Pericardium (tissue), 1 donor: ENCODE measurements around a stretch of chr22.

GRCh38 chr22:42875939-42876529 lies 19.0 kb upstream of the ARFGAP3 start:
- RRBS, result no CpG with 5 or more reads among the region's 18 CpGs

DNA sequence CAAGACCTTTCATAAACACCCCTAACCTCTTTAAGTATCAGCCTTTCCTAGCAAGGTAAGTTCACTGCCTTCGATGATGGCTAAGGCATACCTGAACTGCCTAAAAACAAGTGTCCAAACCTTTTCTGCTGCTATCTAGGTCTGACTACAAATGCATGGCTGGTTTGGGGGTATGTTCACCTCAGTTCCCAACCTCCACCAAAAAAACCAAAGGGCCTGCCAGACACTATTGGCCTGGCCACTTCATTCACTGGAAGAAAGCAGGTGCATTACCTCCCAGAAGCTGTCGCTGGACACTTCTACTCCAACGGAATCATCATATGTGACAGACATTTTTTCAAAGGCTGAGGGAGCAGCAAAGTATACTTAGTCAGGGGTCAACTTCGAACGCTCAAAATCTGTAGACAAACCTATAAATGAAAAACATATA lies 54.7 kb upstream of the ARFGAP3 start:
- RRBS, result no CpG with 5 or more reads among the region's 5 CpGs

DNA sequence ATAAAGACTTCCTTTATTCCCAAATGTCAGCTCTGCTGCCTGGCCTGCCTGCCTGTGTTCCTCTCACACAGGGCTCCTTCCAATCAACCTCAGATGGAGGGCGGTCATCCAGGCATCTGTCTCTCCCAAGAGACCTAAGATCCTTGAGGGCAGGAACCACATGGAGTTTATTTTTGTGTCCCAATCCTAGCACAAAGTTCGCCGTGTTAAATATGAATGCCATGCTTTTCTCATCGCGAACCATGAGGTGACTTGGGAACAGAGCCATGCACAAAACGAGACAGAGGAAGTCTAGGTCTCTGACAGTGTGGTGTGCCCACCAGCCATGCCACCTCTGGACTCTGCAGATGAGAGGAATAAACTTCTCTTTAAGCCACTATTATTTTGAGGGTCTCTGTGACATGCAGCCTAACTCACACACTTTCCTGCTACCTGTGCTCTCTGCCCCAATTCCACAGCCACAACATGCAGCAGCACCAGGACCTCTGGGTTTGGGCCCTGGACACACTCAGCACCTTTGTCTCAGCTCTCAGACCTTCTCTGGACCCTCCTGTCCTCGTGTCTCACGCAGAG lies 72.9 kb upstream of the ARFGAP3 start:
- RRBS, result no CpG with 5 or more reads among the region's 8 CpGs

GRCh38 chr22:42942788-42943226 lies 72.1 kb downstream of the PACSIN2 start:
- RRBS, result no CpG with 5 or more reads among the region's 1 CpG

DNA sequence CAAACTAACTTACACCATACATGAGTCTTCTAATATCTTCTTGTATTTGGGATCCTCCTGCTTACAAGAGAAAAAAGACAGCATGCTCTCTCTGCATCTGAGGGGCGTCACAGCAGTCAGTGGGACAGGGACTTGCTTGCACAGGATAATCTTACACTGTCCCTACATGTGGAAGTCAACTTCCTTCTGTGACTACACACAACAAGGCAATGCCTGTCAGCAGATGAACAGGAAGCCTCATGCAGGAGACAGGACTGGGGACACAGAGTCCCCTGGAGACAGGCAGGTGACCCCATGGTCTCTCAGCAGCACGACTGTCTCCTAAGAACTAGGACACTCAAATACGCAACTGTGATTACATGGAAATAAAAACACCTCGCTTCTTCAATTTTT lies 54.8 kb downstream of the PACSIN2 start:
- RRBS, result no CpG with 5 or more reads among the region's 4 CpGs

GRCh38 chr22:42975408-42976281 lies 39.3 kb downstream of the PACSIN2 start:
- RRBS, result no CpG with 5 or more reads among the region's 3 CpGs

DNA sequence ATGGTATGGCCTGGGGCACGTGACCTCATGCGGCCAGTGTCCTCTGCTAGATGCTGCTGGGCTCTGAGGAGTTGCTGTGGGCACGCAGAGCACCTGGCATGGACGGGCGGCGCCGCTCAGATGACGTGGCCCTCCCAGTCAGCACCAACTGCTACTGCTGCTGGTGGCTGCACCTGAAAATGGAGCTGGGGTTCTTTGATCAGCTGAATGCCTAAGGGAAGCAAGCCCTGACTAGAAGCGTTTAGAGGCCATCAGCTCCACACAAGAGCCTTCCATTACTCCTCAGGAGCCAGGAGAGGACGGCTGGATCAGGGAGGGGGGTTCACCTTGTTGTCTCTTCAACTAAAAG lies 27.6 kb upstream of the PACSIN2 start:
- RRBS, result no CpG with 5 or more reads among the region's 10 CpGs

DNA sequence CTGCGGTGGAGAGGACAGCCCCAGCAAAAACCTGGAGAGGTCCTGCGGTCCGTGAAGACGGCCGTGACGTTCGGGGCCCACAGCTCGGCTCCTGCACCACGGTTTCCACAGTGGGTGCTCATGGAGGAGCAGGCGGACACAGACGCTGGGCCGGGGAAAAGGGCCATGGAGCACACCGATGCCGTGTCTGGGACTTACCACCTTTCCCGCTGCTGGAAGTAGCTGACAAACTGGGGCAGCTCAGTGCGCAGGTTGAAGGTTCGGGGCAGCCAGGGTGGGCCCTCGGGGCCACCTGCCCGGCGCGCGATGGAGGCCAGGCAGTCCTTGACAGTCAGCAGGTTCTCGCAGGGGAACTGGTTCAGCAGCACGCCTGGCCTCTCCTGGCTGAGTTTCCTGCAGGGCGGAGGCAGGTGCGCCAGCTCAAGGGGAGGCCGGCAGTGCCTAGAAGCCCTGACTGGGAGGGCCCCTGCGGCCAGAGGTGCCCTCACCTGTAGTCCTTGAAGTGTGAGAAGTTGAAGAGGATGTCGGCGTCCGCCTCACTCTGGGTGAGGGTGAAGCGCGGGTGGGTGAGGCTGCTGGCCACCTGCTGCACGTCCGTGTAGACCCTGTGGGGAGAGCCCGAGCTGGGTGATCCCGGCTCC lies 12.8 kb downstream of the TTLL12 start:
- RRBS, result no CpG with 5 or more reads among the region's 37 CpGs

- RRBS, result no CpG with 5 or more reads among the region's 4 CpGs
Measured at GRCh38 chr22:43188790-43189377, 1.9 kb upstream of the TTLL12 start.

DNA sequence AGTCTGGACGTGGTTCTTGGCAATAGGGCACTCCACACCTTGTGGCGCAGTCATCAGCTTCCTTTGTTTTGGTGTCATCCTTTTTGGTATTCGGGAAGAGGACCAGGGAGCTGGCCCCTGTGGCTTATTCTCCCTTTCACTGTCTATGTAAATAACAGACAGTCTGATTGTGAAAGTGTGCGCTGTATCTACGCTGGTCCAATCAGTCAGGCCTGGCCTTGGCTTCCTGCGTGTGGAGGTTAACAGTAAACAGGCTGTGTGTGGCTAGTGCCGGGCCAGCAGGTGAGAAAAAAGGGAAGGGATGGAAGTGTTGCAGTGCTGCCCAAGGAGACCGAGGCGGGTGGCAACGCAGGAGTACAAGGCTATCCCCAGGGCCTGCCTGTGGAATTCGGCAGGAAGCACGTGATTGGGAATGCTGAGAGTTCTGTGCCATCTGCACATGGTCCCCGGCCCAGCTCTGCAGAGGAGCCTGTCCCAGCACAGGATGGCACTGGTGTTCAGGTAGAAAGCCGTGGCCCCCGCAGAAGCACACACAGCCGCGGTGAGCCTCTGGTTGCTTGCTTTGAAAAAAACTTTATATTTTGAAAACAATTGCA lies 174.7 kb downstream of the EFCAB6 start:
- RRBS, result no CpG with 5 or more reads among the region's 17 CpGs

DNA sequence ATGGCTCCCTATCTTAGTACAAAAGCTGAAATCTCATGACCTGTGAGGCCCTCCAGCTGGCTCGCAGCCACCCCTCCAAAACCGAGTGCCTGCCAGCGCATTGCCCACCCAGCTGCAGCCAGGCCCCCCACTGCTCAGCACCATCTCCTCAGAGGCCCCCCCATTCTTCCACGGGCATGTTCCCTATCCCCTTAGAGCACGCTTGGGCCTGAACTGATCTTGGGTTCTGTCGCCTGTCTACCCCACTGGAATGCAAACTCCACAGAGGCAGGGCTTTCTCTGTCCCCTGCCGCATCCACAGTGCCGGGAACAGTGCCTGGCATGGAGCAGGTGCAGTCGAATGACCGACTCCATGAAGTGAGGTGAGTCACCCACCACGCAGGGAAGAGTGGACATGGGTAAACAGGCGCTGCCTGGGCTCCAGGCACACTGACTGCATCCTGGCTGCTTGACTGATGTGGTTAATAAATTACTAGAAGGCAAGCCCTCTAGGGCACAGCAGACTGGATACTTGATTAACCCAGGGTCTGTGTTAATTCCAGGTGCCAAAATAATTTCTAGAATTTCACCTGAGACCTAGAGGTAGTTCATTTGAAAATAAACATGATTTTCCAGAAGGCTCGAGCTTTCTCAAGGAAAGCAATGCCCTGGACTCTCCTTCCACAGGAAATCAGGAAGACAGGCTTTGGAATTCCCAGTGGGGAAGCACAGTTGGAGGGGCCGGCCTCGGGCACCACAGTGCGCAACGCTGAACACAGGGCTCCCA lies 11.5 kb upstream of the EFCAB6 start:
- RRBS, result no CpG with 5 or more reads among the region's 17 CpGs

DNA sequence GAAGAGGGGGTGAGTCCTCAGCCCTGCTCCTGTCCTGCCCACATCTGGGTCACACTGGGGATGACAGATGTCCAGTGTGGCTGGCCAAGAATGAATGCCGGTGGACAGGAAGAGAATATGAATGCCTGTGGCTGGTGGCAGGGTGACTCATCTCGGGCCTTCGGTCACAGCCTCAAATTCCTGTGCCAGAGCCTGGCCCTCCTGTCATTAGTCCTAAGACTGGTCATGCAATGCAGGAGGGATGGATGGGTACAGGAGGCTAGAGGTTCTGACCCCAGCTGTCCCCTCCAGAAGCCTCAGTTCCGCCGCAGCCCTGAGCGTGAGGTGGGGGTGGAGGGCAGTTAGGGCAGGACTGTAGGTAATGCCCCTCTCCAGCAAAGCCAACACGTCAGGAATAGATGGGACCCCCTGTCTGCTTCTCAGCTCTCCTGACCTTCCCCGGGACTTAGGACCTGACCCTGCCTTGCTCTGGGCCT lies 2.1 kb upstream of the PNPLA3 start:
- RRBS, result no CpG with 5 or more reads among the region's 8 CpGs

- RRBS, result no CpG with 5 or more reads among the region's 6 CpGs
Measured at GRCh38 chr22:44023535-44023830, 619 bp upstream of the PARVB start.

DNA sequence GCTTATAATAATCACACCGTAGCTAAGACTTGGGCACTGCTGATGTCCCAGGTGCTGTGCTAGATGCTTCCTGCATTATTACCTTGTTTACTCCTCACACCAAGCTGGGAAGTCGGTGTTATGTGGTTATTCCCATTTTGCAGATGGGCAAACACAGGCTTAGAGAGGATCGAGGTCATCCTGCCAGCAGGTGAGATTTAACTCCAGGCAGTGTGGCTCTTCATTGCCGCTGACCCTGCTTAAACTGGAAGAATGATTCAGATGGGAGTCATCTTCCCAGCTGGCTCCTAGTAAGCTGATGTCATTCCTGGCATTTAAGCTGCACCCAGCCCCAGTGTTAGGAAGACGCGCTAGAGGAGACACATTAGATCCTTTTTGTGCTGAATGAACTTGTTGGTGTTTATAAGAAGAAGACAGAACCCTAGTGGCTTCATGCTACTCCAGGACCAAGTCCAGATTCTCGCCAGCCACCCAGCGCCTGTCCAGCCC lies 13.4 kb downstream of the PARVB start:
- RRBS, result no CpG with 5 or more reads among the region's 8 CpGs

DNA sequence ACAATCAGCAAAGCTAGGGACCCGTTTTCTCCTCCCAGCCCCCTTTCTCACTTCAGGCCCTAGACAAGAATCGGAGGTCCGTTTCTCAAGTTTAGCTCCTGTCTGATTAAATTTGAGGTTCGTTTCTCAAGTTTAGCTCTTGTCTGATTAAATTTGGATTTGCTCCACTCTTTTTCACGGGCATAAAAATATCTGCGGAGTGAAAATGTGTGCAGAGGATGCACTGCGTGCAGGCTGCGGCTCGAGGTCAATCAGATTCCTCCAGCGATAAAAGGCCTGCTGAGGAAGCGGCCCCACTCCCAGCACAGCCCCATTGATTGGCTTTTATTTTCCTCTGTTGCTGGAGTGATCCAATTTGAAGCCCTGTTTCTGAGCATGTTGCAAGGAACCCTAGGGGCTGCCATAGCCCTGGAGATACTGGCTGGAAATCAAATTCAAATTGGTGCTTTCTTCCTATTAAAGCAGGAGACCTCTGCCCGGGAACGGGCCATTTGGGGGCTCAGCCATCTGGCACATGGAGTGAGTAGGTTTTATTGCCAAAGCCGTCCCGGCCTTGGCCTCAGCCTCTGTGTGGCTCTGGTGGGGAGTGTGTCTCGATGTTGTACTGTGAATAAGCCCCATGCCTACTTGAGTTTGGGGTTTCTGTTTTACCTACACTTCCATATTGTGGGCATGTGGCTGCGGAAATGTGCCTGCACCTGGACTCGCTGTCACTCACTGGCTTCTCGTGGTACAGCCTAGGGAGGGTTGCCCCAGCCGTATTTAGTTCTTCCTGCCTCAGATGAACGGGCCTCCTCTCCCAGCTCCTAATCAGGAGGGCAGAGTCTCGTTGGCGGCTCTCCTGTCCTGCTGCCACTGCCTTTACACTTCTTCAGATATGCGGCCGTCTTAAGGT lies 25.4 kb downstream of the PARVB start:
- RRBS, result 18% methylated on average over 4 of the region's 25 CpGs

- RRBS, result no CpG with 5 or more reads among the region's 7 CpGs
Measured at GRCh38 chr22:44199751-44200316, 19.1 kb downstream of the PARVG start.

DNA sequence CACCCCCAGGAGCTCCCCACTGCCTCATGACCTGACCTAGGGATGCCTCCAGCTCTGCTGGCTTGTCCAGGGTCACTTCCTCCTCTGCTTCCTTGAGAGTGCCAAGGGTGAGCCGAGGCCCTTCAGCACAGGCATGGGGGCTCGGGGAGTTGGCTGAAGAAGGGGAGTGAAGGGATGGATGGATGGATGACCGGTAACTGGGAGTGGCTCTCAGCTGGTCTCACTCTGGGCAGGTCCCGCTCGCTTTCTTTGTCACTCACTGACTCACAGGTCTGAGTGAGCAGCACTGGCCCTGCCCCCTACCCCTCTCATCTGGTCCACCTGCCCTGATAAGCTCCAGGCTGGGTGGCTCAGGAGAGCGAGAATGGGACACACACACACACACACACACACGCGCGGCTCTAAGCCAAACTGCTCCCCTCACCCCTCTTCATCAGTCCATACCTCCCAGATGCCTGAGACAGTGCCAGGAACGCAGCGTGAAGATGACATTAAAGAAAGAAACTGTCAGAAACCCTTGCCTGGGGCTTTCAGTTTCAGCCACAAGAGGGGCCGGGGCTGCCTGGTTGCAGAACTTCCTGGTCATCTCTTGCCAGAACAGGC lies 16.4 kb upstream of the SHISAL1 start:
- RRBS, result no CpG with 5 or more reads among the region's 12 CpGs

GRCh38 chr22:44493743-44494381 lies 4.2 kb downstream of the RTL6 start:
- RRBS, result no CpG with 5 or more reads among the region's 6 CpGs

- RRBS, result no CpG with 5 or more reads among the region's 3 CpGs
Measured at GRCh38 chr22:44524167-44524422, 26.1 kb upstream of the RTL6 start.

DNA sequence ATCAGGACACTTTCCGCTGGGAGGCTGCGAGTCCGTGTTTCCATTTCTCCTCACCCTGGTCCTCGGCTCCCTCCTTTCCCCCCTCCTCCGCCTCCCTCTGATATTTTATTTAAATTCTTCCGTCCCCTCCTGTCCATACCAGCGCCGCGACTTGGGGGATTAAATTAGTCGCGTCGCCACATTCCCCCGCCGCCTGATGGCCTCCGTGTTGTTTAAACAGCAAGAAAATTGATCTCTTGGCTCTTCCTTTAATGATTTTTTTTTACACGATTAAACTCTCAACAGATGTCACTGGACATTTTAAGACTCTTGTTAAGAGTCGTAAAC lies 444 bp upstream of the PHF21B start:
- RRBS, result no CpG with 5 or more reads among the region's 17 CpGs